Occipital lobe (tissue), 2 donors: ENCODE data around the gene OR10A4.

GRCh38 chr11:6352660-6353068 is 32.4 kb upstream of the CAVIN3 start:
- RAMPAGE, long total RNA: no peak

- RAMPAGE, long total RNA: no peak
Measured at GRCh38 chr11:6404234-6404827, 14.1 kb downstream of the SMPD1 start.

DNA sequence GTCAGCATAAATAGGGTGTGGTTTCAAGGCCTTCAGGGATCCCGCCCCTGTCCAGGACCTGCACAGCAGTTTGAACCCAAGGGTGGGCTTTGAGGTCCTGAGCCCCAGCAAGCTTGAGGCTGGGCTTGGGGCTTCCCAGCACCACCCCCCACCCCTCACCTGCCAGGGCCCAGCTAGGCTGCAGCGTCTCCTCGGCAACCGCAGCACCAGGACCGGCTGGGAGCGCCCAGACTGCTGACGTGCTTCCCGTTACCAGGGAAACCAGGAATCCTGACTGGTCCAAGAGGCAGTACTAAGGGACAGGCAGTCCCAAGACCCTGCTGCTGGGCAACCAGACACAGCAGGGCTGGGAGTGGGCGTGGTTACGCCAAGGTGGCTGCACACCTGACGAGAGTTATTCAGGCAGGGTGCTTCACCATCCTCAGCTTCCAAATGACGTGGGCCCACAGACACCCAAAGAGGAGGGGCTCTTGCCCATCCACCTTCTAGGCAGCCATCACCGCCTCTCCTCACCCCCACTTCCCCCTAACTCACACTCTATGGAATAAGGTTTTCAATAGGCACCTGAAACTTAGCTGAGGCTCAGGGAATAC is 13.6 kb downstream of the APBB1 start:
- RAMPAGE, long total RNA: no peak

DNA sequence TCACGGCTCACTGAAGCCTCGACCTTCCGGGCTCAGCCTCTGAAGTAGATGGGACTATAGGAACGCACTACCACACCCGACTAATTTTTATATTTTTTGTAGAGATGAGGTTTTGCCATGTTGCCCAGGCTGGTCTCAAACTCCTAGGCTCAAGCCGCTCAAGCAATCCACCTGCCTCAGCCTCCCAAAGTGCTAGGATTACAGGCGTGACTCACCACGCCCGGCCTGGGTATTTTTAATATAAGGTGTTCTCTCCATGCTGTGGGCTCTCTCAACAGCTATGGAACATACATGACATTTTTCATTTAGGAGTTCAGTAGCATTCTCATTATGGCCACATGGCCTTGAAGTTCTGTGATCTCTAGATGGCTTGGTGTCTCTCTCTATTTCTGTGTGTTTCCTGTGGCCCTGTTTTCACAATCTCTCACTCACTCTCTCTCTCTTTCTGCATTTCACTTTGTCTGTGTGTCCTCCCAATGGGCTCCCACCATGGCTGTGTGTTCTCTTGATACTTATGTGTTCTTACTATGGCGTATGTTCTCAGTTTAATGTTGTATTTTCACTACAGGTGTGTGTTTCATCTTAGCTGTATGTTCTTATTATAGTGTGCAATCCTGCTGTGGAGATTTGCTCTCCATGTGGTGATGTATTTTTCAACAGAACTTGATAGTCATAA is 5.1 kb downstream of the HPX start:
- RAMPAGE, long total RNA: no peak

DNA sequence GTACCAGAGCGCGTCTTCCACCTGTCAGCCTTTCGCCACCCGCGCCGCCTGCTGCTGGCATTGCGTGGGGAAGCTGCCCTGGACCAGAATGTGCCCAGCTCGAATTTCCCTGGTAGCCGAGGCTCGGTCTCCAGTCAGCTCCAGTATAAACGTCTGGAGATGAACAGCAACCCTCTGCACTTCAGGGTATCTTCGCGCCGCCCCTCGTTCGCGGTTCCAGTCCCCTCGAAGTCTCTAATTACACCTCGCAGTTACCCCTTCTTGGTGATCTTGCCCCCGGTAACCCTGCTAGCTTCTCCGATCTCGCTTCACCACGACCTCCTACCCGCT is 32.2 kb downstream of the RRP8 start:
- RAMPAGE, long total RNA: no peak

GRCh38 chr11:6602466-6602891 is 937 bp downstream of the RRP8 start:
- RAMPAGE, long total RNA: no peak

GRCh38 chr11:6606579-6607950 is 3.5 kb downstream of the ILK start:
- RAMPAGE, long total RNA: no peak

- RAMPAGE, long total RNA: no peak
Measured at GRCh38 chr11:6618068-6618489, 1.1 kb downstream of the TPP1 start.

GRCh38 chr11:6618490-6619318 is 518 bp downstream of the TPP1 start:
- RAMPAGE, long total RNA: no peak

DNA sequence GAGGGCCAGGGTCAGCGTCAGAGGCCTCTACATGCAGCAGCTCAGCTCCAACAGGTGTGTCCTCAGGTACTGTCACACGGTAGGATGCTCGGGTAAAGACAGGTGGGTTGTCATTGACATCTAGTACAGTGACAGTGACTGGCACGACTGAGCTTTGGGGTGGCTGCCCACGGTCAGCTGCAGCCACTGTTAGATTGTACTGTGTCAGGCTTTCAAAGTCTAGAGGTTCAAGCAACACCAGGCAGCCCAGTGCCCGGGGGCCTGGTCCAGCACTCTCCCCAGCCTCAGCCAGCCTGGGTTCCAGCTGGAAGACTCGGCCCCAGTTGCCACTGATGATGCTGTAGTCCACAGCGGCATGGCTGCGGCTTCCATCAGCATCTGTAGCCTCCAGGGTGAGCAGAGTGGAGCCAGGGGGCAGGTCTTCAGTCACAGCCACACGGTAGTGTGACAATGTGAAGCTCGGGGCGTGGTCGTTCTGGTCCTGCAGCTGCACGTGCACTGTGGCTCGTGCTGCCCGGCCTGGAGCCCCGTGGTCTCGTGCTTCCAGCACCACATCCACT is 4.6 kb upstream of the TPP1 start:
- RAMPAGE, long total RNA: no peak

DNA sequence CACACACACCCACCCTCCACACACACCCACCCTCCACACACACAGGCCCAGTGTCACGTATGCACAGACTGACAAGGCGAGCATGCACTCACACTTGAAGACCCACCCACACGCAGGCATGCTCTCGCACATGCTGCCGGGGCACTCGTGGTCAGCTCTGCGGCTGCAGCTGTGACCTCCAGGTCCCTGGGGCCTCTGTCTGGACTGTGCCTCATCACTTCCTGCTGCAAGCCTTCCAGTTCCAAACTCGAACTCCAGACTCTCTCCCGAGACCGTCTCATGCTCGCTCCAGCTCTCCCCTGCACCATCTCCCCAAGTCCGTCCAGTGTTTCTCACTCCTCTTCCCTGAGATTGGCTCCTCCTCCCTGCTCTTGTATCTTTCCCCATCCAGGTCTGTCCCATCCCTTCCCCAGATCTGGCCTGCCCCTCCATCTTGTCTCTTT is 9.5 kb downstream of the DCHS1 start:
- RAMPAGE, long total RNA: no peak

- RAMPAGE, long total RNA: no peak
Measured at GRCh38 chr11:6693902-6694196, 10.7 kb upstream of the MRPL17 start.

DNA sequence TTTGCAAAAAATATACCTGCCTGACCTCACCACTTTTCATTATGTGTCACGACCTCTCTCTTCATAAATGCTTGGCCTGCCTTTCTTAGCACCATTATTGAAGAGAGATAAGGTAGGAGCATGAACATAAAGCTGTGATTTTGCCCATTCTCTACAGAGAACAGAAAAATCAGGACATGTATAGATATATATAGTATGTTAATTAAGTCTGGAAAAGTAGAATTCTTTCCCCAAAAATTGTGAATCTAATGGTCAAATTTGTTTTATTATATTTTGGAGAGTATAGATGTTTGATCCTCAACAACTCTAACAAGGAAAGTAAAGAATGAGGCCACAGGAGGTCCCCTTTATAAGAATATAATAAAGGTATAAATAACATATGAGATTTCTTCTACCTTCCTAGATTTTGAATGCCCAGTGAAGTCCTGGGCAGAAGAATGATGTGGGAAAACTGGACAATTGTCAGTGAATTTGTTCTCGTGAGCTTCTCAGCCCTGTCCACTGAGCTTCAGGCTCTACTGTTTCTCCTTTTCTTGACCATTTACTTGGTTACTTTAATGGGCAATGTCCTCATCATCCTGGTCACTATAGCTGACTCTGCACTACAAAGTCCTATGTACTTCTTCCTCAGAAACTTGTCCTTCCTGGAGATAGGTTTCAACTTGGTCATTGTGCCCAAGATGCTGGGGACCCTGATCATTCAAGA is at the start of gene OR10A4:
Gene OR10A4, plus strand, starts transcription at position 415 of the 706 bp plus-strand sequence.
- RAMPAGE, long total RNA: no peak

DNA sequence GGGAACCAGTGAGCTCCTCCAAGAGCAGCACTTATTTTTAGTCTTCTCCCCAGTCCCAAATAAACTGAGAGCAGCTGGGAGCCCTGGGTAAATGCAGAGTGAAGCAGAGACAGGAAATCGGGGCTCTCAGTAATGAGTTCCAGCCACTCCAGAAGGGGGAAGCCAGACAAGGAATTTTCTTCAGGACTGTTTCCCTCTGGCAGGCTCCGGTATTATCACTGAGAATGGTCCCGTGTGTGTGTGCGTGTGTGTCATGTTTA is 63.1 kb downstream of the PPFIBP2 start:
- RAMPAGE, long total RNA: no peak

DNA sequence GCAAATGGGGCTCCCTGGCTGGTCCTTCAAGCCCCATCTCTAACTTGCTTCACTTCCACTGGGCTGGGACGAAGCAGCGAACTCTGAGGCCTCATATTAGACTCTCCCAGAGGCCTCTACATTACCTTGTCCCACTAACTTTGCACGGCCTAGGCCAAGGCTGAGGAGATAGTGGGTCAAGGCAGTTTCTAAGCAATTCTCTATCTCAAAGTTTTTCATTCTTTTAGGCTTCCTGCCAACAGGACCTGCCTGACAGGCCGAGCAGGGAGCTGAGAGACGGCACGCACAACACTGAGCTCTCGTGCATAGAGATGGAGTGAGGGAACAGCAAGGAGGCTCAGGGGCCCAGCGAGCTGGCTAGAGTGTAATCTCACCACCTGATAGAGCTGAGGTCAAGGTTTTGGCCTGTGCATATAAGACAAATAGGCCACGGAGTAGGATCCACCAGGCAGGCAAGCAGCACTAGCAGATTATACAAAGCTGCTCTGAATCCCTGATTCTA is 2.0 kb downstream of the CYB5R2 start:
- RAMPAGE, long total RNA: no peak

- RAMPAGE, long total RNA: no peak
Measured at GRCh38 chr11:7905407-7906727, 25.2 kb downstream of the OR10A6 start.

GRCh38 chr11:8016426-8016725 is 29.2 kb downstream of the EIF3F start:
- RAMPAGE, long total RNA: no peak

DNA sequence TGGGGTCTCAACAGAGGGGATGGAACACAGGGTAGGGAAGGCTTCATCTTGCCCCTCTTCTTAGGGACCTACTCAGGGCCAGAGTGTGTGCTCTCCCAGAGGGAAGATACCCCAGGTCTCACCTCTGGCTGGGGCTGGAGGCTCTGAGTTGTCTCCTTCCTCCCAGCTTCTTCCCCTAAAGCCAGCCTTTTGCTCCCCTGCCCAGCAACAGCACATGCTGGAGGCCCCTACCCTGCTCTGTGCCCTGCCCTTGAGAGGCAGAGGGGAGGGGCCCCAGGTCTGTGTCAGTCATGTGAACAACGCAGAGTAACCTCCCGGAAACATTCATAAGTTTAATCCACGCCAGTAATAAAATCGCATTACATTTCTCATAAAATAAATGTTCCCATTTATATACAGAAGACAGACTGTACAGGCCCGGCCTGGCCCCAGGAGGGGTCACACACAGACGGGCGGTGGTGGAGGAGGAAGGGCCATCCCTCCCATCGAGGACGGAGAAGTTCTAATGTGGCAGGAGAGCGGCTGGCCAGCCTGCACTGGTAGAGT is 39.6 kb downstream of the LMO1 start:
- RAMPAGE, long total RNA: no peak

GRCh38 chr11:8267729-8268084 is 4.0 kb upstream of the LMO1 start:
- RAMPAGE, long total RNA: no peak

DNA sequence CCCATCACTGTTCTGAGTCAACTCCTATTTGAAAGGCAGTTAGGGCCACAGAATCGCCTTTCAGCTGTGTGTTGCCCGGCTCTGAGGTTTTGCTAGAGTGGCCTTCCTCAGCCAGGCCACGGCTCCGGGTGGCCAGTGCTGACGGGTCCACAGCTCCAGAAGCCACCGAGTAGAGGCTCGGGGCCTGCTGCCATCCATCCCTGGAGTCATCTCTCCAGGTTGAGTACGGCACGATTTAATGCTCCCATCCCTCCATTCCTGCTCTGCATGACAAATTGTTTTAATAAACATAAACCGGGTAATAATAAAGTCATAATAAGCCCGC is 51.5 kb upstream of the LMO1 start:
- RAMPAGE, long total RNA: no peak